Mesenchymal stem cell of the bone marrow (primary cell): ENCODE data around the gene METRNL.

DNA sequence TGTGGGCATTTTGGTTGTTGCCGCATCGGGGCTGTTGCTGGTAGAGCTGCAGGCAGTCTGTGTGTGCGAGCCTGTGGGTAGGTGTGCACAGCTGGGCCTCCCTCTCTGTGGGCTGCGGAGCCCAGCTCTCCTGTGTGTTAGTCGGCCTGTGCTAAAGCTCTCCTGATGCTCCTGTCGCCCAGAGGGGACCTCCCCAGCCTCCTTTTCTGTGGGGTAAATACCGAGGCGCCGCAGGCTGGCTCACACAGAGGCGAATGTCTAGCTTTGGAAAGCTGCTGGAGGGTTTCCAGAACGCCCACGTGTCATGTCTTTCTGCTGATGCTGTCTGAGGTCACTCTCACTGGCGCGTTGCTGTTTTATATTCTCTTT lies 91.8 kb upstream of the ZNF750 start:
- CAGE, long polyA plus RNA: no peak

DNA sequence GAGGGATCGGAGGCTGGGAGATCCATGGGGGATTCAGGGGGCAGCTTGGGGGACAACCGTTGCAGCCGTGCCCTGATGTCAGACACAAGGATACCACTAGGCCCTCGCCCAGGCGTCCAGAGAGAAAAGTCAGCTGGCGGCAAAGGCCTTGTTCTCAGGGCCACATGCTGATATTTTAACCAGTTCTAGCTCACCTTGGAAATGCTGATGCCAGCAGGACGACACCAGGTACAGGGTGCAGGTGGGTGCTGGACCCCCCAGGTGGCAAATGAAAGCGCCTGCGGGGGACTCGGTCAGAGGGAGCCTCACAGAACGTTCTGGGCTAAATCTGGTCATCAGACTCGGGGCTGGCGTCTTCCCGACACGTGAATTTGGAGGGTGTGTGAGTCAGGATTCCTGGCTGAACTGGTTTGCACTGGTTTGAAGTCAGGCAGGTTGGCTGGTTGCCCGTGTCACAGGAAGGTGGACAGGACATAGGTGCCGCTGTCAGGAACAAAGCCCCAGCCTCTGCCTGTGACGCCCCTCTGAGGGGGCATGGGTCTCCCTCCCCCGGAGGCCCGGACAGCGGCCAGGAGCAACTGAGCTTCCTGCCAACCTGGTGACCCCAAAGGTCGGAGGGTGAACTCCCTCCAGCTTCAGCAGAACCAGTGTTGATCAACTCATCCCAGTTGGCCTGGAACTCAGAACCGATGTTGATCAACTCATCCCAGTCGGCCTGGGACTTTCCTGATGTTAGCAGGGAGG lies 13.1 kb upstream of the B3GNTL1 start:
- CAGE, long polyA plus RNA: no peak

GRCh38 chr17:83078265-83078510 lies 1.2 kb upstream of the METRNL start:
- CAGE, long polyA plus RNA: no peak

DNA sequence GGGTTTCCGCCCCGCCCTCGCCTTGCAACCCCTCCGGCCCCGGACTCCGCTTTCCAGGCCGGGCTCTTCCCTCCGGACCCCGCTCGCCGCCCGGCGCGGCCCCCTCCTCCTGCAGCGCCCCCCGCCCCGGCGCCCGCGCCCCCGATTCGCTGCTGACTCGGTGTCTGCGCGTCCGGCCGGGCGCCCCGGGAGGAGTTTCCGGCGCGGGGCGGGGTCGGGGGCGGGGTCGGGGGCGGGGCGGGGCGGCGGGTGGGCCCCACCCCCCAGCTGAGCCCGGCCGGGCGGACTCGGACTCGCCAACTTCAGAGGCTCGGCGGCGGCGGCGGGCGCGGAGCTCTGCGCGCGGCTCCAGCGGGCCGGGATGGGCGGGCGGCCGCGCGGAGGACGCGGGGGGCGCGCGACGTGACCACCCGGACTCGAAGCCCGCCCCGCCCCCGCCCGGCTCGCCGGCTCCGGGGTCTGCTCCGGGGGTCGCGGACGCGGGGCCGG lies at the start of gene METRNL:
Gene METRNL (plus strand): TSS at position 305 of the 489 bp plus-strand sequence.
- CAGE, long polyA plus RNA: no peak

- CAGE, long polyA plus RNA: no peak
Measured at GRCh38 chr17:83085625-83086491, 6.4 kb downstream of the METRNL start.

- CAGE, long polyA plus RNA: no peak
Measured at GRCh38 chr17:83097832-83098484, 18.5 kb downstream of the METRNL start.

- CAGE, long polyA plus RNA: no peak
Measured at GRCh38 chr17:83098485-83099296, 19.3 kb downstream of the METRNL start.

DNA sequence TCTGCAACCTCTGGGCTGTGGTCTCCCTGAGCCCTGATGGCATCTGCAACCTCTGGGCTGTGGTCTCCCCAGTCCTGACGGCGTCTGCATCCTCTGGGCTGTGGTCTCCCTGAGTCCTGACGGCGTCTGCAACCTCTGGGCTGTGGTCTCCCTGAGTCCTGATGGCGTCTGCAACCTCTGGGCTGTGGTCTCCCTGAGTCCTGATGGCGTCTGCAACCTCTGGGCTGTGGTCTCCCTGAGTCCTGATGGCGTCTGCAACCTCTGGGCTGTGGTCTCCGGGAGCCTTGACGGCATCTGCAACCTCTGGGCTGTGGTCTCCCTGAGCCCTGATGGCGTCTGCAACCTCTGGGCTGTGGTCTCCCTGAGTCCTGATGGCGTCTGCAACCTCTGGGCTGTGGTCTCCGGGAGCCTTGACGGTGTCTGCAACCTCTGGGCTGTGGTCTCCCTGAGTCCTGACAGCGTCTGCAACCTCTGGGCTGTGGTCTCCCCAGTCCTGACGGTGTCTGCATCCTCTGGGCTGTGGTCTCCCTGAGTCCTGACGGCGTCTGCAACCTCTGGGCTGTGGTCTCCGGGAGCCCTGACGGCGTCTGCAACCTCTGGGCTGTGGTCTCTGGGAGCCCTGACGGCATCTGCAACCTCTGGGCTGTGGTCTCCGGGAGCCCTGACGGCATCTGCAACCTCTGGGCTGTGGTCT lies 45.3 kb downstream of the METRNL start:
- CAGE, long polyA plus RNA: no peak

DNA sequence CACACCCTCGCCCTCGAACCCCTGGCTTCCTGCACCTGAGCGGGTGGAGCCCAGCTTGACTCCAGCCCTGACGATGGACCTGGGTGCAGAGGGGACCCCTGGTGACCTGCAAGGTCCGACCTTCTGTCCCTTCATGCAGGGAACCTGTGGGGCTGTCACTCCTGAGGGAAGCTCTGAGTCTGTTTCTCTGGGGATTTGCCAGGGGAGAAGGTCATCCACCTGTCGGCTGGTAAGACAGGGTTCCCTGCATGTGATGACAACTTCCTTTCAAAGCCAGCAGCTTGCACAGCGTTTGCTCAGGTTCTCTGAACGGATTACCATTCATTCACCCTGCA lies 46.5 kb downstream of the METRNL start:
- CAGE, long polyA plus RNA: no peak

GRCh38 chr17:83199447-83200198 lies 120.2 kb downstream of the METRNL start:
- CAGE, long polyA plus RNA: no peak